Mammary microvascular endothelial cell (primary cell): ENCODE measurements around the gene KLF15.

DNA sequence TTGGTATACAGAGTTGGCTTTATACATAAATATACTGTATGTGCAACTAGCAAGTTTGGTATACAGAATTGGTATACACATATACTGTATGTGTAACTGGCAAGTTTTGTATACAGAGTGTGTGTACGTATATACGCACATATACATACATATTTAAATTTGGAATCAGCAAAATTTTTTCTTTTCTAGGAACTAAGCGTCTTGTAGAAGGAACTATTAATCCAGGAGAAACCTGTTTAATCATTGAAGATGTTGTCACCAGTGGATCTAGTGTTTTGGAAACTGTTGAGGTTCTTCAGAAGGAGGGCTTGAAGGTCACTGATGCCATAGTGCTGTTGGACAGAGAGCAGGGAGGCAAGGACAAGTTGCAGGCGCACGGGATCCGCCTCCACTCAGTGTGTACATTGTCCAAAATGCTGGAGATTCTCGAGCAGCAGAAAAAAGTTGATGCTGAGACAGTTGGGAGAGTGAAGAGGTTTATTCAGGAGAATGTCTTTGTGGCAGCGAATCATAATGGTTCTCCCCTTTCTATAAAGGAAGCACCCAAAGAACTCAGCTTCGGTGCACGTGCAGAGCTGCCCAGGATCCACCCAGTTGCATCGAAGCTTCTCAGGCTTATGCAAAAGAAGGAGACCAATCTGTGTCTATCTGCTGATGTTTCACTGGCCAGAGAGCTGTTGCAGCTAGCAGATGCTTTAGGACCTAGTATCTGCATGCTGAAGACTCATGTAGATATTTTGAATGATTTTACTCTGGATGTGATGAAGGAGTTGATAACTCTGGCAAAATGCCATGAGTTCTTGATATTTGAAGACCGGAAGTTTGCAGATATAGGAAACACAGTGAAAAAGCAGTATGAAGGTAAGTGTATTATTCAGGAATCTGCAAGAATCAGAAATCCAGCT, 7.4 kb downstream of the UMPS start:
- RAMPAGE, long total RNA = no peak

GRCh38 chr3:124763003-124763910, 33.0 kb downstream of the UMPS start:
- RAMPAGE, long total RNA = no peak

DNA sequence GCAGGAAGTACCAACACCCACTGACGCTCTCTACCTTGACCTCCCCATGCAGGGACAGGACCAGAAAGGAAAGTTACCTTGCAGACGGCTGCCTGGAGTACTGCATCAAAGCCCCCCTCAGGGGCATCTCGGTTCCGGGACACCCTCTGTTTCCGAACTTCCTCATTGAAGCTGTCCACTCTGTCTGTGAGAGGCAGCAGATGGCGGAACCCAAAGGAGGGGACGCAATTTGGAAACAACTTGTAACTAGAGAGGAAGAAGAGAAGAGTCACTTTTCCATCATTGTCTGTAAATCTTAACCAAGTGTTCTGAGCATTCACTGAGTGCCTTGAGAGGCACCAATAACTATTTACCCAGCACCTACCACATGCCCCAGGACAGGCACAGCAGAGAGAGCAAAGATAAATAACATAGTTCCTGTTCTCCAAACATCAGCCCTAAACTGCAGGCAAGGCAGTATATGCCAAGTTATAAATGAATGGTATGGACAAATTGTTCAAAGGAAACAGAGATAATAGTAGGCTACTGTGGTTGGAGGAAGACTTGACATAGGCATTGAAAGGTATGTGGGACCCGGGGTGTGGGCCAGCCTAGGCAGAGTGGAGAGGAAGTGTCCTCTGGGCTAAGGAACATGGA, 45.7 kb downstream of the ITGB5 start:
- RAMPAGE, long total RNA = no peak

DNA sequence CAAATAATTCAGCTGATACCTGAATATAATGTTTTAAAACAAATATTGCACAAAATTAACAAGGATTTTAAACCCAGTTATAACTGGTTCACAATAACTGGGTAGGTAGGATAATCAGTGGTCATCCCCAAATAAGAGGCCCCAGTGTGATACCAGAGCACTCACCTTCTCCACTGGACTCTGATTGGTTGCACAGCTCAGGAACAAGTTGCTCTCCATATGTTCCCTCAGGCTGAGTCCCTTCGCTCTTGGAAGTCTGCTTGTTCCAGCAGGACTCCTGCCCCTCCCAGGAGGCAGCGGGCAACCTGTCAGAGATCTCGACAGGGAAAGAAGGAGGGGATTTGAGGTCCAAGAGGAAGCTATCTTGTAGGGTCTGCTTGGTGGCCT, 51.5 kb upstream of the HEG1 start:
- RAMPAGE, long total RNA = no peak

GRCh38 chr3:125244955-125245497, 32.5 kb upstream of the SLC12A8 start:
- RAMPAGE, long total RNA = no peak

- RAMPAGE, long total RNA = no peak
Observed at GRCh38 chr3:125303201-125303567, 71.9 kb downstream of the ZNF148 start.

- RAMPAGE, long total RNA = no peak
Observed at GRCh38 chr3:125520486-125520676, 379 bp upstream of the SNX4 start.

DNA sequence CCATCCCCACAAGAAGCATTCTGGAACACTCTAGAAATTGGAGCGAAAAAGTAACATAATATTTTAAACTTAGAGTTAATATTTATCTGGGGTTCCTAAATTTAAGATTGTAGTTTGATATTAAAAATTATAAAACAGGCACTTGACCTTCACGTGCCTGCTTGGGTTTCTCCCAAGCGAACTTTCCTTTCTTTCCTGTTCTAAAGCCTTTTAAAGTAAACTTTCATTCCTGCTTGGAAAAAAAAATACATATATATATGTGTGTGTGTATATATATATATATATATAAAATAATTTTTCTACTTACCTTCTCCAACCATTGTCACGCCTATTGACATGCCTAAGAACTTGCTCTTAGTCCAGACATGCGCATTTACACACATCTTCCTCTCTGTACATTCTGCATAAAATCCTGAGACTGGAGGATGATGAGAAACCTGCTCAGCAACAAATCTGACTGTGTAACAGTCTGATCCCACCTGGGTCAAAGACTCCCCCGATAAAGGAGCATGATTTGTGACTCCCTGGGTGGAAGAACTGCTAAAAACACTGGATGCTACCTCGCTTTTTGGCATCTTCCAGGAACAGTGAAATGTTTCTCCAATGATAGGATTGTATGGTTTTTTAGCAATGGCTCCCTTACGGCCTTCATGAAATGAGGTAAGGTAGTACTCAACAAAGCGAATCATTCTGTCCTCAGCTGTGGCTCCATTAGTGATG, 32.0 kb upstream of the SNX4 start:
- RAMPAGE, long total RNA = no peak

DNA sequence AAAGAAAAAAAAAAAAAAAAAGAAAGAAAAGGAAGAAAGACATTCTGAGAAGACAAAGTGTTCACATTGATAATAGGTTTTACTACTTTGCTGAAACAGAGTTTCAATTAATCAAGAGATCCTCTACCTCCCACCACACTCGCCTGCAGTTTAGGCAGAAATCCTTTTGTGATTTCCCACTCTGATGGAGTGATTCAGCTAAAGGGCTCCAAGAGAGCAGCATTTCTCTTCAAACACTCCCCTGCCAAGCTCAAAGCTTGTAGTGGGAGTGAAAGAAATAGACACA, 7.4 kb upstream of the OSBPL11 start:
- RAMPAGE, long total RNA = no peak

DNA sequence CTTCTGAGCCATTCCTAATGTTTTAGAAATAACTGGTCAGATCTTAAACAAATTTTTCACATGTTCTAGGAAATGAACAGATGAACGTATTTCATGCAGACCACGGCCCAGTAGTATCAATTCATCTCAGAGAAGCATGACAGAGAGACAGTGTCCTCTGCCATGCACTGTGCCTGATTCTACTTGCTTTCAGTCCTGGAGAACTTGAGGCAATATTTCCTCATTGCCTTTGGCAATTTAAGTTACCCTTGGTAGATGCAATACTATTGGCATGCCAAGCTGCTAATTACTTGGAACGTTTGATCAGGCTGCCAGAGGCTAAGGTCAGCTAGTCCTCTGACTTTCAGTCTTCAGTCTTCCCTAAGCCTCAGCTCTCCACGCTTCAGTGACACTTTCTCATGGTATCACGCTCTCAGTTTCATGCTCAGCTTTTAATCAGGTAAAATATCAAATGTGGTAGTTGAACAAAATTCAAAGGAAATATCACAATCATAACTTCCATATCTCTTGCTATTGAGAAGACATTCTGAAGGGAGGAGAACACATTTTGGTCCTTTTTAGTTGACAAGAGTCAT, 13.1 kb upstream of the OSBPL11 start:
- RAMPAGE, long total RNA = no peak

DNA sequence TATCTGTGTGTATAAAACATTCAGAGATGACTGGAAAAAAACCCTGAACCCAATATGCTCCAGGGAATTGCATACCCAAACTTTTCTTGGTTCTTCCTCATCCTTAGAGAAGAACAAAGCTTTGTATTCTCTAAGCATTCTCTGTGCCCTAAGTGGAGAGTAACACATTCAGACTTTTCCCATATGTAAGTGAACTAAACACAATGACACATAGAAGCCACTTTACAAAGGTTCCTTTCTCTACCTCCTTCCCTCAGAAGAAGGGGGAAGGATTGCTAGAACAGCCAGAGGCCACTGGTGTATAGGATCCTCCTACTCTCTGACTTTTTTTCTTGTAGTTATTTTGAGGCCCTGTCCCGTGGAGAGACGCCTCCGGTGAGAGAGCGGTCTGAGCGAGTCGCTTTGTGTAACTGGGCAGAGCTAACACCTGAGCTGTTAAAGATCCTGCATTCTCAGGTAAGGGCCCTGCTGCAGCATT, 6.3 kb downstream of the ROPN1B start:
- RAMPAGE, long total RNA = no peak

DNA sequence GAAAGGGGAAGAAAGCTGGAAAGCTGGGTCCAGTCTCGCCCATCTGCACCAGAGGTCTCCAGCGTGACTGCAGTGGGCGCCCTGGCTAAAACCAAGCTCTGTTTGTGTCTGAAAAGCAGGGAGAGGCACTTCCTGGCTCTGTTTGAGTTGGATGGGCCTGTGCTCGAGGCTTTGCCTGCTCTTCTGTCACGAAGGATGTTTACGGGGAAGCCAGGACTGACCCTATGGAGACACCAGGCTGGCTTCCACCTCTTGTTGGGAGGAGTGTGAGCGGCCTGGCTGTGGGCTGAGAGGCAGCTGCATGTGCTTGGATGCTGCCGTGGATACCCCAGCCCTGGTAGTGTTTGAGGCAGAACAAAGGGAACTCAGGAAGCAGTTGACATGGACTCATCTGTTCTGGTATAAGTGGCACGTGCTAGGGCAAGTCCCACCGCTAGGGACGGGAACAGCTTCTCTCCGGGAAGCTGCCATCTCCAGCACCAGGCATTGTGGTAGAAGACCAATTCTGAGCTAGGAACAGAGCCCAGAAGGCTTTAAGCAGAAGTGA, 17.6 kb upstream of the SLC41A3 start:
- RAMPAGE, long total RNA = no peak

GRCh38 chr3:126260867-126261393, 80.5 kb upstream of the ALDH1L1 start:
- RAMPAGE, long total RNA = no peak

DNA sequence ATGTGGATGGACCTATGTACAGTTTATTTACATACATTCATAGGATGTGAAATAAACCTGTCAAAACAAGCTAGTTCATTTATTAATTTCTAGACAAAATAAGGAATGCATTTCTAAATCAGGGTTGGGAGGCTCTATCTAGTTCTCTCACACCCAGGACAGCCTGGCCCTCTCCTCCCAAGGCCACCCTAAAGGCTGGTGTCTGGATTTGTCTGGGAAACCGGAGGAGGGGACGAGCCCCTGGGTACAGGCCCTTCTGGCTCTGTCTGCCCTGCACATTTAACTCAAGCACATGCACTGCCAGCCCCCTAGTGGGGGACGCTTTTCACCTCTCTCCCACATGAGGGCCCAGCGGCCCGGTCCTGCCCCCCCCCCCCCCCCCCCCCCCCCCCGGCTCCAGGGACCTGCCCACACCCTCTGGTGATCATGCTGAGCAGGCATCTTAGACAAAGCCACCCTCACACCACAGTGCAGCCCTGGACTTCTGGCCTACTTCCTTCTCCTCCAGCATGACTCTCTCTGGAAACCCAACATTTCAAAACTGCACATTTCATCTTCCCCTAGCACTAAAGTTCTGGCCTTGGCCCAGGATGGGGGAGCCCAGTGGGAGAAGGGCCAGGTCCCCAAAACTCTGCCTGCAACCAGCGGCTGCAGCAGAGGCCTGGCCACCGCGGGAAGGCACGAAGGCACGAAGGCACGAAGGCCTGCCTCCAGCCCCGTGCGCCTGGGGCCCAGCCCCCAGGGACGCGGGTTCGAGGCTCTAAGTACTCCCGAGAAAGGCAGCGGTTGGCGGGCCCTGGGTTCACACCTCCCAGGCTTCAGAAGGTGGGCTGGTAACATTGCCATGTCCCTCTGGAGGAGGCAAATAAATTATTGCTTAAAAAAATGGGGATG, 14.2 kb downstream of the KLF15 start:
- RAMPAGE, long total RNA = no peak

DNA sequence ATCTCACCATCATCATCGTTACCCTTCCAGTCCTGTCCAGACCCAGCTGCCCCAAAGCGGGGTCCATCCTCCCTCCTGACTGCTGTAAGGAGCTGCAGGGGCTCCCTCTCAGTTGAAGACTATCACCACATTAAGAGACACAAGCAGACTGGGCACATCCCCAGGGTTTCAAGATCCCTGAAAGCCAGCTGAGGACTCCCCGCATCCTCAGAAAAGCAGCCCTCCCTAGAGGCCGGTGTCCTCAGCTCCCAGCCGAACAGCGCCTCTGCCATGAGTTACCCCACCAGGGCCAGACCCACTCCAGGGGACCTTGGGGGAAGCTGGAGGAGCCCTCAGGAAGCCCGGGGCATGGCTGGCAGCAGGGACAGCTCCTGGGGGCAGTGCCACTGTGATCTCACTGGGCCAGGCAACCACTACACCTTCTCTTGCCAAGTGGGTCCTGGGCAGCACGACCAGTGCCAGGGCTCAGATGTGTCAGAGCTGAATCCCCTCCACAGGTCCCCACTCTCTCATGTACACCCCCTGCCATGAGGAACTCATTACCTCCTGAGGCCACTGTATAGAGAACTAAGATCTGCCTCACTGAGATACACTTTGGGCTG, 8.1 kb downstream of the KLF15 start:
- RAMPAGE, long total RNA = no peak

- RAMPAGE, long total RNA = no peak
Observed at GRCh38 chr3:126357045-126357531, at the start of gene KLF15. Gene KLF15 (minus strand): TSS chr3:126357408.

DNA sequence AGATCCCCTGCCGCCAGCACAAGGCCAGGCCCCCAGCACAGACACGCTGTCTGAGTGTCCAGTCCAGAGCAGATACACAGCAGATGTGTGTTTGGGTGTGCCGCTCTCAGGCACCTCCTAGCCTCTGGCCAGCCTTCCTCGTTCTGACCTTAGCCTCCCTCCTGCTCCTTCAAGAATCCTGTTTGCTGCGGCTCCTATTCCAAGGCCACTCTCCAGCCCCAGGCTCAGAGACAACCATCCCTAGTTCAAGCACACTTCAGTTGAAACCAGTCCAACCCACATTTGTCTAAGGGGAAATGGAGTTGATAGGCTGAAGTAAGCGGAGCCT, 7.1 kb upstream of the KLF15 start:
- RAMPAGE, long total RNA = no peak

DNA sequence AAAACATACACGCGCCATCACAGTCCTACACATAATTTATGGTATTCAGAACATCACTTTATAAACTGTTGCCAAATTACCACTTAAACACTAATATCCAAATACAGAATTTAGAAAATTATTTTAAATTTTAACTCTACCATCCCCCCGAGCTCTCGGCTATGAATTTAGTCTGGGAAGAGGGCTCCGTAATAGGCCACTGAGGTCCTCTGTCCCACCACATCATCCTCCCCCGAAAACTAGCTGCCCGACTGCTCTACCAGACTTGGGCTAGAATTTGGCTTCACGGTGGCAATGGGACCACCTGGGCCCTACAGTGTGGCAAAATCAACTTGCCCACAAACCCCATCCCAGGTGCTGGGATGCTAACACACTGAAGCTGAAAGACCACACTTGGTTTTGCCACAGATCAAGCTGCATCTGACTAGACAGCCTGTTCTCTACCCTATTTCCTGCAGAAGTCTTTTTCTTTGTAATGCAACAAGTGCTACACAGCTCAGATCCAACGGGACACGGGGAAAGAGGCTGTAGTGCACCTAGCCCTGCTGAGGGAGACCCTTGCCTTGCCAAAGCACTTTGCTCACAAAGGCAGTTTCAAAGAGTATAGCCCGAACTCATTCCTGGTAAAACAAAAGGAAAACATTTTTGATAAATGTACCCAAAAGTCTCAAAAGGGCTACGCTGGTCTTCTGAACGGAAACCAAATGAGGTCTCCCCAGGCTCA, 37.9 kb downstream of the ZXDC start:
- RAMPAGE, long total RNA = no peak

GRCh38 chr3:126450414-126450982, 25.2 kb downstream of the ZXDC start:
- RAMPAGE, long total RNA = no peak

DNA sequence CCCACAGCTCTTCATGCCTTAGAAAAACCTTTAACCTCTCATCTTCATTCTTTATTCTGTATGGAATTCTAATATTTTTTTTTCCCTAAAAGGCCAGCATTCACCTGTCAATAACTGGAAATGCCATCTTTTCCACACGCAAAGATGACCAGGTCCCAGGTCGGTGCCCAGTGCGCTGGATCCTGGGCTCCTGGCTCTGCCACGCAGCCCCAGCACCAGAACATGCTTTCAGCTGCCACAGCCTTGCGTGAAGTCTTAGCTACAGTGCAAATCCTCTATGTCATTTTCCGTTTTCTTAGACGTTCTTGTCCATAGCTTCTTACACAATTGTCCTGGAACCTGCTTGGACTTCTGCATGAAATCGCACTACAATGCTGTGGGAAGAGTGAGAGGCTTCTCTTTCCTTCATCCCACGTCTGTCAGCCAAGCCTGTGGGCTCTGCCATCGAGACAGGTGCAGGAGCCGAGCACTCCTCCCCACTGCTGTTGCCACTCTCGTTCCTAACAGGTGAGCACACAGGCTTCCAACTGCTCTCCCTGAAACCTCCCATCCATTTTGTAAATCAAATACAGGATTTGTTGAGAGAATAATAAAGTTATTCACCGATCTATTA, 23.6 kb downstream of the ZXDC start:
- RAMPAGE, long total RNA = no peak